Testis (tissue), 5 donors: ENCODE results near the gene MCM5.

GRCh38 chr22:32583740-32584572, 109.3 kb downstream of the FBXO7 start:
- PRO-cap, 3 experiments: no peak in any of the 3 experiments
- RAMPAGE, long total RNA, 2 experiments: start-site peak on the plus strand in 1 of 2 experiments, at chr22:32584260-32584345 at its widest, 21 reads per replicate; start-site peak on the minus strand in 1 of 2 experiments, at chr22:32584190-32584217 at its widest, 14 reads per replicate
- RRBS: 94% methylated on average over 1 of the region's 10 CpGs

DNA sequence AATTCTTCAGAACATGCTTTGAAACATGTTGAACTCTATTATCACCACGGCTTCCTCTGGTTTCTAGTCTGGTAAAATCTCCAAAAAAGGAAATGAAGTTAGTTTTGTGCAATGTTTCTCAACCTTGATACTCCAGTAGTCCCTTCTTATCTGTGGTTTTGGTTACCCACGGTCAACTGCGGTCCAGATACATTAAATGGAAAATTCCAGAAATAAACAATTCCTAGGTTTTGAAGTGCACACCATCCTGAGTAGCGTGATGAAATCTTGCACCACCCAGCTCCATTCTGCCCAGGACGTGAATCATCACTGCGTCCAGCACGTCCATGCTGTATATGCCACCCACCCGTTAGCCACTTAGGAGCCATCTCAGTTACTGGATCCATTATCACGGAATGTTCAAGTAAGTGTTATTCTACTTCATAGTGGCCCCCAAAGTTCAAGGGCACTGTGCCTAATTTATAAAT, 117.0 kb downstream of the FBXO7 start:
- PRO-cap, 3 experiments: no peak in any of the 3 experiments
- RAMPAGE, long total RNA, 2 experiments: no peak in any of the 2 experiments
- RRBS: no CpG with 5 or more reads among the region's 9 CpGs

GRCh38 chr22:32717691-32718374, 83.7 kb upstream of the TIMP3 start:
- PRO-cap, 3 experiments: no peak in any of the 3 experiments
- RAMPAGE, long total RNA, 2 experiments: no peak in any of the 2 experiments
- RRBS: no CpG with 5 or more reads among the region's 10 CpGs

DNA sequence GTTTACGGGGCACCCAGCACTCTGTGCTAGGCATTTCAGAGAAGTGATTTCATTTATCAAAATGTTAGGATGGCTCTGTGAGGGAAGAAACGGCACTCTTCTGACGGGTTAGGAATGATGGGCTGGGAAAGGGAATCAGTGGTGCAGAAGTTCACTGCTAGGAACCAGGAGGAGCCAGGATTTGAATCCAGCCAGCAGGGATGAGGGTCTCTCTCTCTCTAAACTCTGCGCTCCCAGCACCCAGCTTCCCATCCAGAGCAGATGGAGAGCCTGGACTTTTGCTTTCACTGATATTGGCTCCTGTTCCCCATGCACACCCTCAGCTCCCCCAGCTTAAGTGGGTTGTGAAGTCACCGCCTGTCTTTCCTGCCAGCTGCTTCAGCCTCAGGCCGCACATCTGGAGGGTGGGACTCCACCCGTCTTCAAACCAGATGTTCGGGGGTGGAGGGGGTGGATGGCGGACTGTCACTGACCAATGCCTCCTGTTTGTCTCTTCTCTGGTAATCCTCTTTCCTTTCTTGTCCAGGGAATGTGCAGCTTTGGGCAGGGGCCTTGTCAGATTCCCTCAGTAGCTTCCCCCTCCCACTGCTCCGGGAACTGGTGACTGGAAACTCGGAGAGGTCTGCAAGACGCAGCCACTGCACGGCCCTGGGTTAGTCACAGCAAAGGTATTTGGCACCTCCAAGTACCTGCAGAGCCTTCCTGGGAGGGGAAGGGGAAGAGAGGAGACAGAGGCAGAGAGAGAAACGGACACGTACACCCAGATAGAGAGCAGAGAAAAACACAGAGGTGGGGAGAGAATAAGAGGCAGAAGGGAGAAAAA, 56.3 kb upstream of the TIMP3 start:
- PRO-cap, 3 experiments: no peak in any of the 3 experiments
- RAMPAGE, long total RNA, 2 experiments: no peak in any of the 2 experiments
- RRBS: no CpG with 5 or more reads among the region's 15 CpGs

DNA sequence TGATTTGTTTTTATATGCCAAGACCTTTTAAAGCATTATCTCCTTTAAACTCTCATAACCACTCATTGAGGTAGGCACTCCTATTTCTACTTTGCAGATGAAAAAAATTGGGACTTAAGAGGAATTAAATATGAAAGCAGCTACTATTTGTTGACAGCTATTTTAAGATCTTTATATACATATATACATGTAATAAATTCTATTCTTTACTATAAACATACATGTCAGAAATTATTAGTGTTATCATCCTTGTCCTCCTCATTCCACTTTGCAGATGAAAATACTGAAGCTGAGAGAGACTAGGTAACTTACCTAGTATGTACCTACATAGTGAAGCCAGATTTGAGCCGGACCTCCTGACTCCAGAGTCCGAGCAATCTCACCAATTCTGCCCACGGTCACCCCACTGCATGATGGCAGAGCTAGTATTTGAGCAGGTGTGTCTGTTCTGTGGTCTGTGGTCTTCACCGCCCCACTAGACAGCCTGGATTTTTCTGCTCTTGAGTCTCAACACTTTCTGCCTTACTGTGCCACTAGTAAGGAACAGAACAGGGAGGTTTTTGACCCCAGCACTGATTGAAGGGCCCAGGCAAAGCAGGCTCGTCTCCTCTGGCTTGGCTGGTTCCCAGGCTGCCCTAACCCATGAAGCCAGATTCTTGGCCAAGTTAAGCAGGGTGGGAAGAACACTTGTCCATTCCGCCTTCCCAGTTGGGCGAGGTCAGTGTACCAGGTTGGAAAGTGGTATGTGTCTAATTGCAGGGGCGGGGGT, 14.1 kb downstream of the TIMP3 start:
- PRO-cap, 3 experiments: no peak in any of the 3 experiments
- RAMPAGE, long total RNA, 2 experiments: no peak in any of the 2 experiments
- RRBS: no CpG with 5 or more reads among the region's 8 CpGs

- PRO-cap, 3 experiments: no peak in any of the 3 experiments
- RAMPAGE, long total RNA, 2 experiments: no peak in any of the 2 experiments
- RRBS: no CpG with 5 or more reads among the region's 8 CpGs
Measured at GRCh38 chr22:32857889-32858456, 56.5 kb downstream of the TIMP3 start.

GRCh38 chr22:33272052-33272611, 214.0 kb upstream of the SYN3 start:
- PRO-cap, 3 experiments: no peak in any of the 3 experiments
- RAMPAGE, long total RNA, 2 experiments: no peak in any of the 2 experiments
- RRBS: no CpG with 5 or more reads among the region's 2 CpGs

GRCh38 chr22:33658814-33659008, 261.6 kb downstream of the LARGE1 start:
- PRO-cap, 3 experiments: no peak in any of the 3 experiments
- RAMPAGE, long total RNA, 2 experiments: no peak in any of the 2 experiments

- PRO-cap, 3 experiments: peak in 1 of 3 experiments; most common plus-strand start chr22:33948388 (in 1)
- RAMPAGE, long total RNA, 2 experiments: no peak in any of the 2 experiments
- RRBS: no CpG with 5 or more reads among the region's 11 CpGs
Measured at GRCh38 chr22:33948088-33948640, 27.9 kb upstream of the LARGE1 start.

- PRO-cap, 3 experiments: no peak in any of the 3 experiments
- RAMPAGE, long total RNA, 2 experiments: no peak in any of the 2 experiments
- RRBS: no CpG with 5 or more reads among the region's 3 CpGs
Measured at GRCh38 chr22:34627128-34627587, 438.8 kb upstream of the ISX start.

DNA sequence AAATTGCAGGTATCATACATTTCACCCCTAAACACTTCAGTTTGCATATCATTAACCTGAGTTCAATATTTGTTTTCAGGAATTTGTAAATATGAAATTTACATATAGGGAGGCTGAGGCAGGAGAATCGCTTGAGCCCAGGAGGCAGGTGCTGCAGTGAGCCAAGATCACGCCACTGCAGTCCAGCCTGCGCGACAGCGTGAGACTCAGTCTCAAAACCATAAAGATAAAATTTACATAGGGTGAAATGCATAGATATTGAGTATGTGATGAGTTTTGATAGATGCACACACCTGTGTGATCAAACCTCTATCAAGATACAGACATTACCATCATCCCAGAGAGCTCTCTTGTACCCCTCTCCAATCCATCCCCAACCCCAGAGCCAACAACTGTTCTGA, 10.6 kb downstream of the HMGXB4 start:
- PRO-cap, 3 experiments: no peak in any of the 3 experiments
- RAMPAGE, long total RNA, 2 experiments: no peak in any of the 2 experiments
- RRBS: no CpG with 5 or more reads among the region's 5 CpGs

GRCh38 chr22:35310730-35311787, 11.4 kb downstream of the TOM1 start:
- PRO-cap, 3 experiments: no peak in any of the 3 experiments
- RAMPAGE, long total RNA, 2 experiments: no peak in any of the 2 experiments
- RRBS: no CpG with 5 or more reads among the region's 21 CpGs

GRCh38 chr22:35314583-35315459, 15.1 kb downstream of the TOM1 start:
- PRO-cap, 3 experiments: no peak in any of the 3 experiments
- RAMPAGE, long total RNA, 2 experiments: no peak in any of the 2 experiments
- RRBS: no CpG with 5 or more reads among the region's 17 CpGs

DNA sequence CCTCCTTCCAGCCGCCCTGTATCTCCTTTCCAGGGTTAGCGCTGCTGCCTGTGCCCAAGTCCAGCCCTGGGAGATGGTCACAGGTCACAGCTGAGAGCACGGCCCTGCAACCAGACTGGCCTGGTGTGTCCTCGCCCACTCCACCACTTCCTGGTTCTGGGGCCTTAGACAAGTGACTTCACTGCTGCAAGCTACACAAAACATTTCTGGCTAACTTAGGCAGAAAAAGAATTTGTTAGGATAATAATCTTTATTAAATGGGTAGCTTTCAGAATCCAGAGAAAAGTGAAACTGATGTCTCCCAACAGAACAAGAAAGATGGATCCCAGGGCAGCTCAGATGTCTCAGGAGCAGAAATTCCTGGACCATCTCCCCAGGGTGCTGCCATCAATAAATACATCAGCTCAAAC, 31.0 kb downstream of the TOM1 start:
- PRO-cap, 3 experiments: no peak in any of the 3 experiments
- RAMPAGE, long total RNA, 2 experiments: no peak in any of the 2 experiments
- RRBS: no CpG with 5 or more reads among the region's 4 CpGs

GRCh38 chr22:35353271-35353855, 27.5 kb upstream of the HMOX1 start:
- PRO-cap, 3 experiments: no peak in any of the 3 experiments
- RAMPAGE, long total RNA, 2 experiments: no peak in any of the 2 experiments
- RRBS: no CpG with 5 or more reads among the region's 16 CpGs

DNA sequence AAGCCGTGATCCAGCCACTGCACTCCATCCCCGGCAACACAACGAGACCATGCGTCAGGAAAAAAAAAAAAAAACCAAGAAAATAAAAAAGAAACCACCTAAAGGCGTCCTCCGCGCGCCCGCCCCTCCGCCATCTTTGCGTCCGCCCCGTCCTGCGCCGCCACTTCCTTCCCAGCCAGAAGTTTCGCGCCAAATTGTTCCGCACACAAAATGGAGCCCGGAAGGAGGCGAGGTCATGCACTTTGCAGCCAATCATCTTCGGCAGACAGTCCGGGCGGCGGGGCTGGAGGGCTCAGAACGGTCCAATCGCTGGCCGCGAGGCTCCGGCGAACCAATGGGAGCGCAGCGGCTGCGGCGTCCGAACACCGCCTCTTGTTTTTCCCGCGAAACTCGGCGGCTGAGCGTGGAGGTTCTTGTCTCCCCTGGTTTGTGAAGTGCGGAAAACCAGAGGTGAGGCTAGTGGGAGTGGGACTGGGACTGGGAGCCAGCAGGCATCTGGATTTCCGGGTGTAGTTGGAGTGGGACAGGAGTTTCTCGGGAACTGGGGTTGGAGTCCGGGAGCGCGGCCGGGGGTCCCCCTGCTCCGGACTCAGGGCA, at the start of gene MCM5:
MCM5 (plus strand) TSS at position 382 of the 597 bp plus-strand sequence.
- PRO-cap, 3 experiments: peak in 3 of 3 experiments; most common plus-strand start position 386 of the sequence (in 3); most common minus-strand start position 138 of the sequence (in 3)
- RAMPAGE, long total RNA, 2 experiments: start-site peak on the plus strand in 1 of 2 experiments, centred at position 401 of the sequence, 554 reads per replicate; start-site peak on the minus strand in 1 of 2 experiments, centred at position 161 of the sequence, 11 reads per replicate
- RRBS: 2% methylated on average over 11 of the region's 49 CpGs

DNA sequence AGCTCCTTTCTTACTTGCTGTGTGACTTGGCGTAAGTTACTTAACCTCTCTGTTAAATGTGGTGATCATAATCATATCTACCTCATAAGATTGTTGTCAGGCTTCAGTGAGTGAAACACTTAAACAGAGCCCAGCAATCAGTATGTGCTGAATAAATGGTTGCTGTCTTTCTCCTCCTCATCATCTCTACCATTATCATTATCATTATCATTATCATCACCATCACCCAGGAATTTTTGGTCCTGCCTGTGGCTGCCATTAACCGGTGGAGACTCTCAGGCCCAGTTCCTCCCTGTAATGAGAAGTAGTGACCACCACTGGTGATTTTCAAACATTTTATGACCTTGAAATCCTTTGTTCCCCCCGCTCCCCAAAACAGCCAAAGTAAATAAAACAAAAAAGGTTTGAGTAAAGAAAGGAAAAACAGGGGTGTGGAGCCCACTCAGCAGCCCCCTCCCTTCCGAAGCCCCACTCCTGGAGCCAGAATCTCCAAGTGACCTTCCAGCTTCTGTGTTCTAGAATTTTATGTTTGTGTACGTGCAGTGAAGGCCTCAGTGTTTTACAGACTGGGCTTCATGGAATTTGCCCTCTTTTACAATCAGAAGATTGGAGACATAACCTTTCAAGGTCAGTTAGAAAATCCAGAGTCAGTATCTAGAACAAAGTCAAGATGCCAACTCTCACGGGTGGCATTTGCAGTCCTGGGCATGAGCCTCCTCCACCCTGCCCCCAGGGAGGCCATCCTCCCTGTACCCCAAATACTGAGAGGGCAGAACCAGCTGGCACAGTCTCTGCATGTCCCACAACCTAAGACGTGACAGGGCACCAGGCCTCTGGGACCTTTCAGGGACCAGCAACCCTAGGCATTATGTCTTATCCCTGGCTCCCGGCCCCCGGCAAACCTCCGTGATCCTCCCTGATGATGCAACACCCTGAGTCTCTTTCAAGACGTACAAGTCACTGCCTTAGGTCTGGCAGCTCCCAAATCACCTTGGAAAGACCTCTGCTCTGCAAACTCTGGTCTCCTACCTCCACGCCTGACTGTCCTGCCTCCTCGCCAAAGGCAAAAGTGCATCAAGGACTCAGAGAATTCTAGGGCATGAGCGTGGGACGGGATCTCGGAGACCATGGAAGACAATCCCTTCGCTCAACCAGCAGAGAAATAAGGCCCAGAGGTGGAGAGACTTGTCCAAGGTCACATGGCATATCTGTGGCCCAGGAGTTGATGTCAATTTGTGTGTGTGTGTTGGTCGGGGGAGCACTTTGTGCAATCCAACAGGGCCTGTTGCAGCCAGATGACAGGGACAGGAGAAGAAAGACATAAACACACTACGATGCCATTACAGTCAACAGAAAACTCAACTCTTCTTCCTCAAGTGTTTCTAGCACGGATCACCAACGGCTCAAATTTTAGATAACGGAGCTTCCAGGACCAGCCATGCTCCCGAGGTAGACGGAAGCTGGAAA, 2.1 kb downstream of the MB start:
- PRO-cap, 3 experiments: no peak in any of the 3 experiments
- RAMPAGE, long total RNA, 2 experiments: no peak in any of the 2 experiments
- RRBS: no CpG with 5 or more reads among the region's 24 CpGs

DNA sequence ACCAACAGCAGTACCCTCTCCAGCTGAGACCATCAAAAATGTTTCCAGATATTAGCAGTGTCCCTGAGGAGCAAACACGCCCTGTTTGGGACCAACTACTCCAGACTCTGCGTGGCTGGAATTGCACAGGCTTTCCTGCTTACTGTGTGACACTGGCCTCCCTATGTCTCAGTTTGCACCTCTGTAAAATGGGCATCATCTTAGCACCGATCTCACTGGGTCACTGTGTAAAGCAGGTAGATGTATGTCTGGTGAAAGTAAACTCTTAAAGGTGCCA, 1.6 kb downstream of the APOL6 start:
- PRO-cap, 3 experiments: no peak in any of the 3 experiments
- RAMPAGE, long total RNA, 2 experiments: no peak in any of the 2 experiments
- RRBS: no CpG with 5 or more reads among the region's 3 CpGs

GRCh38 chr22:35842834-35843282, 125.2 kb downstream of the APOL5 start:
- PRO-cap, 3 experiments: no peak in any of the 3 experiments
- RAMPAGE, long total RNA, 2 experiments: no peak in any of the 2 experiments
- RRBS: no CpG with 5 or more reads among the region's 1 CpG

- PRO-cap, 3 experiments: no peak in any of the 3 experiments
- RAMPAGE, long total RNA, 2 experiments: no peak in any of the 2 experiments
- RRBS: no CpG with 5 or more reads among the region's 3 CpGs
Measured at GRCh38 chr22:35893861-35894254, 134.8 kb downstream of the RBFOX2 start.